ENCODE results near the gene H6PD.

DNA sequence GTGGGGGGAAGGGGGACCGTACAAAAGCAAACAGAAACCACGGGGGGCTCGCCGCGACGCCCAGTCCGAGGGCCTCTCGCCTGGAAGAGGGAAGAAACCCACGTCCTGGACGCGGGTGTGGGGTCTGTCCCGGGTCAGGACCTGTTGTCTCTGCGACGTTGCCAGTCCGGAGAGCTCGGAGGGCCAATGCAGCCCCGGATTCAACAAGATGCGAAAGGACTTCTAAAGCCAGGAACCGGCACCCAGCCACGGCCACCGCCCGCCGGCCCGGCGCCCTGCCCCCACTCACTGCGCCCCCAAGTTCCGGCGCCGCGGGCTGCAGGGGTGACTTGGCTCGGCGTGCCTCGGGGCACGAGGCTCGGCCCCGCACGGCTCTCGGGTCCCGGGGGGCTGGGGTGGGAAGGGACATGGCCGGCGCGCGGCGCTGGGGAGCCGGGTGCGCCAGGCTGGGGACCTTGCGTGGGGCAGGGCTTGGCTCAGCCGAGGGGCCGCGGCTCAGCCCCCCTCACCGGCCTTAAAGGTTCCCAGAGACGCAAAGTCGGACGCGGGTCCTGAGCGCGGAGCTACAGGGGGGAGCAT lies 51.8 kb upstream of the H6PD start:
- PRO-cap: no peak

- PRO-cap: no peak
Observed at GRCh38 chr1:9198539-9199202, 35.9 kb upstream of the H6PD start.

GRCh38 chr1:9233861-9234149 lies 769 bp upstream of the H6PD start:
- PRO-cap: no peak

DNA sequence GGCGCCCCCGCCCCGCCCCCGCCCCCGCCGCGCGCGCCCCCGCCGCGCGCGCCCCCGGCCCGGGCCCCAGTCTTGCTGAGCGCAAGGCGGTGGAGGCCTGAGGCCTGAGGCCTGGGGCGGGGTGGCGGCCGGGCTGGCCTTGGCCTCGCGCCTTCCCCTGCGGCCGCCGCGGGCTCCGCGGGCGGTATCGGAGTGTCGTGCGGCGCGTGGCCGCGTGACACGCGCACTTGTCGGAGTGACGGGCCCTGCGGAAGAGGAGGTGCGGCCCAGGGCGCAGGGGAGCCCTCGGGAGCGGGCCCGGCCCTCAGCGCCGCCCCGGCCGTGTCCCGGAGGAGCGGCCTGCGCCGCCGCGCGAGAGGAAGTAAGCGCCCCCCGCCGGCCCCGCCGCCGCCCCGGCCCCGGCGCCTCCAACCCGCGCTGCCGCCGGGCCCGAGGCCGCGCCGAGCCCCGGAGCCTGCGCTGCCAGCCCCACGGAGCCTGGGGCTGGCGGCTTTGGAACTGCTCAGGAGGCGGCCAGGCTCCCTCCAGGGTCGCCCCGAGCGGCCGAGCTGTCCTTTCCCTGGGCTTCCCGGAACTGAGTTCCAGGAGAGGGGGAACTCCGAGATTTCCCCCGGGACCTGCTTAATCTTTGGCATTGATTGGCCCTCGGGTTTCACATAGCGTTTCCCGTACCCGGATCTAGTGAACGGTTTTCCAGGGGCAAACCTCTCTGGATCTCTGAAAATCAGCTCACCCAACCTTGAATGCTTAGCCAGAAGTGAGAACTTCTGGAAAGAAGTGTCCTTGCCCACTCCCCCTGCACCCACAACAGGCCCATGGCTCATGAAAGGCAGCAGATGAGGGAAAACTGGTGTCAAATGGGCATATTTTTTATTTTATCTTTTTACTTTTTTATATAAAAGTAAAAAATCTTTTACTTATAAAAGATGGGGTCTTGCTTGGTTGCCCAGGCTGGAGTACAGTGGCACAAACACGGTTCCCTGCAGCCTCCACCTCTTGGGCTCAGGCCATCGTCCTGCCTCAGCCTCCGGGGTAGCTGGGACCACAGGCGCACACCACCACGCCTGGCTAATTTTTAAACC lies at the start of gene H6PD:
H6PD (plus strand) TSS at position 69 of the 1,082 bp plus-strand sequence.
- PRO-cap: bidirectional peak, plus-strand start at position 78 of the sequence, minus-strand start outside the sequence; bidirectional peak, plus-strand start at position 331 of the sequence, minus-strand start at position 326 of the sequence; unidirectional peak, minus-strand start at position 576 of the sequence

DNA sequence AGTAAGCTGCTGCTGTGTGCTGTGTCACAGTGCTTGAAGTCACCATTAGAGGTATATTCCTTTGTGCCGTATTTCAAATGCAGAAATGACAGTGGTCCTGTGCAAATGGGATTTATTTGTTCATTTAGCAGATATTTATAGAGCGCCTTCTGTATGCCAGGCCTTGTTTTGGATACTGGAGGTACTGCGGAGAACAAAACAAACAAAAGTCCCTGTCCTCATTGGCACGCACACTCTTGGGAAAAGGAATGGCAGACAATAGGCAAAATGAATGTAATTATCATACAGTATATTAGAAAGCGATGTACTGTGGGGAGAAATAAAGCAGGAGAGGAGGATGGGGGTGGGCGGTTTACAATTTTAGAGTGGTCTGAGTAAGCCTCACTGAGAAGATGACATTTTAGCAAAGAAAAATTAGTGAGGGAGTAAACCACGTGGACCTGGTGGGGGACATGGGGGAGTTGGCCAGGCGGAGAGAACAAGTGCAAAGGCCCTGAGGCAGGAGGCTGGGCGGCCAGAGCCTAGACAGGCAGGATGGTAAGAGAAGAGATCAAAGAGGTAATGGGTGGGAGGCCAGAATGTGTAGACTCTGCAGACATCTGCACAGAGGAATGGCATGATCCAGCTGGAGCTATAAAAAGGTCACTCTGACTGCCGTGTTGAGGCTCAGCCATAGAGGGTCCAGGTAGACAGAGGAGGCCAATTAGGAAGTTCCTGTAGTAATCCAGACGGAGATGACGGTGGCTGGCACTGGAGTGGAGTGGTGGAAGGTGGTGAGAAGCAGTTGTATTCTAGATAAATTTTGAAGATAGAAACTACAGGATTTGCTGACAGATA lies 3.4 kb downstream of the H6PD start:
- PRO-cap: no peak

GRCh38 chr1:9263323-9263815 lies 28.8 kb downstream of the H6PD start:
- PRO-cap: no peak

- PRO-cap: no peak
Observed at GRCh38 chr1:9304071-9304496, 11.4 kb downstream of the SPSB1 start.

DNA sequence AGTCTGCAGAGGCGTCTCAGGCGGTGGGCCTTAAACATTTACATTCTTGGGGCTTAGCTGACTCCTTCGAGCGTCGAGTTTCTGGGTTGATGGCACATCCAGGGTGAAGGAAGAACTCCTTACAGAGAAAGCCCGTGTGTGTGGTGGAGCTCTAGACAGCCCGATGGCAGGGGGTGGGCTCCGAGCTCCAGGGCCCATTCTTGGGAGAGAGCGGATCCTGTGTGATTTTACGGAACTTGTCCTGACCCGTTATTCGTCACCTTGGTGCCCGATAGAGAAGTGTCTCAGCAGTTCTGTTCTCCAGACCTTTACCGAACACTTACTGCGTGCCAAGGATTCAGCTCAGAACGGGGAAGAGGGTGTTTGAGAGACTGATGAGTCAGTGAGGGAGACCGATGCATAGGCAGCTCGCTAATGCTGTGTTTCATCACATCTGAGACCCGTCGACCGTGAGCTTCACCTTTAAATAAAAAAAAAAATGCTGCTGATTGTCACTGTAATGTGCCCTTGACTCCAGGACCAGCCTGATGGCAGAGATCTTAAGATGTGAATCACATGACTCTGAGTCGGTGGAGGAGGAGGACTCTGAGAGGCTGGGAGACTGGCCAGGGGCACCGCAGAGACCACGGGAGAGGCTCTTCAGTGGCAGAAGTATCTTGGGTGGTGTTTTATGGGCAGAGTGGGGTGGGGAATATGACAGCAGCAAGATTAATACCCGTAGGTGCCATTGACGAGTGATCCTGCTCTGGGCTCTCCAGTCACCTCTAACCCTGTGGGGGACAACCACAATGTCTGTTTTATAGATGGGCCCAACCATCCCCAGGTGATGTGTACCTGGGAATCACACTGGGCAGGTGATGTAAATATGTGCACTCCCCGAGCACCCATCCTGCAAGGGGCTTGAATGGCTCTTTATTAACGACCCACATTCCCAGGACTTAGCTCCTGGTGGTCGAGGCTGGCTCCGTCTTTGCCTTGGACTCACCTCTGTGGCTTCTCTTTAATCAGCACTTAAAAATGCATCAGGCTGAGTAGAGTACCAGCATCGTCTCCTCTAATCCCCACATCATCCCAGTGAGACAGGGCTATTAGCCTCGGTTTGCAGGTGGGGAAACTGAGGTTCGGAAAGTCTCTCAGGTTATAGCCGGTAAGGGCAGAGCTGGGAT lies 28.9 kb downstream of the SPSB1 start:
- PRO-cap: no peak

DNA sequence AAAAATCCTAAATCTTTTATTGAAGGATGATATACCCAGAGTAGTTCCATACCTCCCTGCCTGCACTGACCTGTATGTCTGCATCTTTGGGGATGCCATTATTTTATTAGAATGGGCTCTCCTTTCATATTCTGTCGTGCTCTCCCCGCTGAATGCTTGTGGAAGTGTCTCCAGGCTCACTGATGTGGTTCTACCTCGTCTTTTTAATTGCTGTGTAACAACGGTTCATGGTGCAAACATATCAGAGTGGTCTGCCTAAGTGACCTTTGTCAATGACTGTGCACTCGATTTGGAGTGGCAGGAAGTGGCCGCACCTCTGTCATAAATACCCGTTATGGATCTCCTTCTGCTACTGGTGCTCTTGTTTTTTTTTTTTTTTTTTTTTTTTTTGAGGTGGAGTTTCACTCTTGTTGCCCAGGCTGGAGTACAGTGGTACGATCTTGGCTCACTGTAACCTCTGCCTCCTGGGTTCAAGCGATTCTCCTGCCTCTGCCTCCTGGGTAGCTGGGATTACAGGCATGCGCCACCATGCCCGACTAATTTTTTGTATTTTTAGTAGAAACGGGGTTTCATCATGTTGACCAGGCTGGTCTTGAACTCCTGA lies 38.4 kb downstream of the SPSB1 start:
- PRO-cap: no peak

DNA sequence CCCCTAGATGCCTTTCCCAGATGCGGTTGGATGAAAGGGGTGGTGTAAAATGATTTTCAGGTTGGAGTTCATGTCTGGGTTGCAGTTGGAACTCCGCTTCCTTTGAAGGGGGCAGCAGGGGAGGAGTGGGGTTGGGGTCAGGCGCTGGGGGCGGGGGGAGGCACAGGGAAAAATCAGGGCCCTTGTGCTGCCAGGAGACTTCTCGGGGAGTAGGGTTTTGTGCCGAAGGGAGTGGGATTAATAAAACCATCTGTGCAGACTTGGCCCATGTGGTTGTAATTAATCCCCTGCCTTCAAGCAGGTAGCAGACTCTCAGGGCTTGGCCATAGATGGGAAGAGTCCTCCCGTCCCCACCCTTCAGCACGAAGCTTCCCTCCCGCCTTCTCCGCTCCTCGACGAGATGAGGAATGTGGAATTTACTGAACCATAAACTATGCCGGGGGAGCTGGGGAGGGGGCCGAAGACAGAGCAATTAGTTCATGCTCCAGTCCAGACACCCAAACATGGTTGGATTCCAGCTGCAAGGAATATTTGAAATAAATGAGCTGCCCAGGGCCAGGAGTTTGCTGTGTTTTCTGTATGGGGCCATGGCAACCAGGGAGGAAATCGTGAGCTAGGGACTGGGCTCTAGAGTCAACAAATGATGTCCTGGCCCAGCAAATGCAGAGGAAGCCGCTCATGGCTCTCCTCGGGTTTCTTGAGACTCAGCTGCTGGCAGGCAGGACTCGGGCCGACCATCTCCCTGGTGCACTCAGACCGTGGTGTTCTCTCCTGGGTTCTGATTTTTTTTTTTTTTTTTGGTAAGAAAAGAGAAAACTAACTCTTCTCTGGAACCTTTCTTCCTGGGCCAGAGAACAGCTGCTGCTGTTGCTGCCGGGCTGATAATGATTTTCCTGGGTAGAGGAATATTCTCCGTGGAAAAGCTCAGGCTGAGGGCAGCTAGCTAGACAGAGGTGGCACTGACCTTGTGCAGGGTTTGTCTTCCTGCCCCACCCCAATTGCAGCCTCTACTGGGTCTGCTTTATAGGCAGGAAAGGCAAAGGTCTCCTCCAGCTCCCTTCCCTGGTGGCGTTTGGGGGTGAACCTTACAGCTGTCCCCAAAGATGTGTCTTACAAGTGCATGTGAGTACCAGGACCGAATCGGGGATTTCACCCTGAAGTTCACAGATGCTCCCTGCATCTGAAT lies 78.9 kb downstream of the SPSB1 start:
- PRO-cap: unidirectional peak, plus-strand start at position 639 of the sequence

- PRO-cap: no peak
Observed at GRCh38 chr1:9384521-9385336, 92.0 kb downstream of the SPSB1 start.

- PRO-cap: no peak
Observed at GRCh38 chr1:9429360-9429928, 109.8 kb upstream of the SLC25A33 start.

- PRO-cap: no peak
Observed at GRCh38 chr1:9437341-9437715, 101.9 kb upstream of the SLC25A33 start.

- PRO-cap: no peak
Observed at GRCh38 chr1:9482834-9483441, 56.3 kb upstream of the SLC25A33 start.

- PRO-cap: bidirectional peak, plus-strand start at chr1:9539489, minus-strand start at chr1:9539266
Observed at GRCh38 chr1:9539135-9539313, 241 bp upstream of the SLC25A33 start.

GRCh38 chr1:9626040-9626499 lies 25.5 kb upstream of the PIK3CD start:
- PRO-cap: no peak

GRCh38 chr1:9630995-9631357 lies 20.6 kb upstream of the PIK3CD start:
- PRO-cap: no peak

GRCh38 chr1:9688962-9689738 lies 37.6 kb downstream of the PIK3CD start:
- PRO-cap: no peak

- PRO-cap: no peak
Observed at GRCh38 chr1:9755074-9755387, 68.7 kb downstream of the CLSTN1 start.

DNA sequence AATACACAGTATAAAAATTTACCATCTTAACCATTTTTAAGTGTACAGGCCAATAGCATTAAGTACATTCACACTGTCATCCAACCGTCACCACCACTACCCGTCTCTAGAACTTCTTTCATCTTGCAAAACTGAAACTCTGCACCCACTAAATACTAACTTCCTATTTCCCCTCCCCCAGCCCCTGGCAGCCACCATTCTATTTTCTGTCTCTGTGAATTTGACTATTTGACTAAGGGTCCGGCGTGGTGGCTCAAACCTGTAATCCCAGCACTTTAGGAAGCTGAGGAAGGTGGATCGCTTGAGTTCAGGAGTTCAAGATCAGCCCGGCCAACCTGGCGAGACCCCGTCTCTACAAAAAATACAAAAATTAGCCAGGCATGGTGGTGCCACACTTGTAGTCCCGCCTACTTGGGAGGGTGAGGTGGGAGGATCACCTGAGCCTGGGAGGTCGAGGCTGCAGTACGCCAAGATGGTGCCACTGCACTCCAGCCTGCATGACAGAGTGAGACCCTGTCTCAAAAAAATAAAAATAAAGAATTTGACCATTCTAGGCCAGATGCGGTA lies 35.9 kb downstream of the CLSTN1 start:
- PRO-cap: no peak

All from mesothelial cell of epicardium (in vitro differentiated cells).